ENCODE measurements around a stretch of chr9.

- PRO-cap, 3 experiments: no peak in any of the 3 experiments
- RAMPAGE, long total RNA: no peak
- RRBS, 2 experiments: no CpG with 5 or more reads among the region's 21 CpGs
These were observed 248.5 kb upstream of the KLF4 start for GRCh38 chr9:107737665-107738873.

GRCh38 chr9:108779382-108779897 is 76.3 kb downstream of the ACTL7B start:
- PRO-cap, 3 experiments: no peak in any of the 3 experiments
- RAMPAGE, long total RNA: no peak
- RRBS, 2 experiments: no CpG with 5 or more reads among the region's 2 CpGs

GRCh38 chr9:108994712-108995108 is 18.6 kb downstream of the CTNNAL1 start:
- PRO-cap, 3 experiments: no peak in any of the 3 experiments
- RAMPAGE, long total RNA: no peak
- RRBS, 2 experiments: no CpG with 5 or more reads among the region's 2 CpGs

DNA sequence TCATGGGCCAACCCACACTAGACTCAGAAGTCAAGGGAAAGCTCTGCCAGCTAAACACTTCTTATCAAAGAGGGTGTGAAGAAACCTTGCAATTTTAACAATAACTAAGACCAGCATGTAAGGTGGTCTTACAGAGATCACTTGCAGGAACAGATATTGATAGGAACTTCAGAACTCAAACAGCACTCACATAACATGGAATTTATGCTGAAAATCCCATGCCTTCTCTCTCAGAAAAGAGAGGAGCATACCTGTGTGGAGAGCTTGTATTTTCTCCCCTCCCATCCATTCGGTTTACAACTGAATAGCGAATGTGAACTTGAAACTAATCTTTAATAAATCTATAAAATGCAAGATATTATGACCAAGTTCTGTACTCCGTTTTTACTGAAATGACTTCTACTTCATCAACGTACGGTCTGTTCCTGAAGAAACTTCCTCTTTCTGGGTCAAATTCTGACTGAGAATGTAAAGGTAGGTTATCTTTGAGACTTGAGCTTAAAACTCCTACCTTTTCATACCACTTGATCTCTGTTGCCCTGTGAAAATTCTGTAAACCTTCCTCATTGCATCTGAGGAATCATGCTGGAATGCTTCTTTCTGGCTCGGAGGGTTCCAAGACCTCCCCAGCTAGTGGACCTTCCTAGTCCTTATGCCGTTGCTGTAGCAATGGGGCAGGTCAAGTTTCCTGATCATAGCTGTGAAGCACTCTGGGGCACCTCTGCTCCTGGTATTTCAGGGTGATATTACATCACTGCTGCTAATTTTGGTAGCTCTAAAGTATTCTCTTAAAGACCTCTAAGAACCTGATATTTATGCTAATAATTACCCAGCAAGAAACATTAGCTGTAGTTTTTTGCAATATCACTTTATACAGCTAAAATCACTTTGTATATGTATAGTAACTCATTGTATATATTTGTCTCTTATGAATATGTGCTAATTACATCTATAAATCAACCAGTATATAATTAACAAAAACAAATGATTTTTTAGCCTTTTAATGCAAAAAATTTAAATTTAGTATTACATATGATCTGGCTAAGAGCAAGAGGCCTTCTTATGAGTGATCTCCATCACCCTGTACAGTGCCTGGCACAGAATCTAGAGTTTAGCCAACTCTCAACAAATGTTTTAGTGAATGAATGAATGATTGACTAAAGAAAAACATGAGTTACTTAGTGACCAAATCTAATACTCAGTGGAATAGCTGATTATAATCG is 4.4 kb upstream of the CTNNAL1 start:
- PRO-cap, 3 experiments: no peak in any of the 3 experiments
- RAMPAGE, long total RNA: no peak
- RRBS, 2 experiments: no CpG with 5 or more reads among the region's 8 CpGs

DNA sequence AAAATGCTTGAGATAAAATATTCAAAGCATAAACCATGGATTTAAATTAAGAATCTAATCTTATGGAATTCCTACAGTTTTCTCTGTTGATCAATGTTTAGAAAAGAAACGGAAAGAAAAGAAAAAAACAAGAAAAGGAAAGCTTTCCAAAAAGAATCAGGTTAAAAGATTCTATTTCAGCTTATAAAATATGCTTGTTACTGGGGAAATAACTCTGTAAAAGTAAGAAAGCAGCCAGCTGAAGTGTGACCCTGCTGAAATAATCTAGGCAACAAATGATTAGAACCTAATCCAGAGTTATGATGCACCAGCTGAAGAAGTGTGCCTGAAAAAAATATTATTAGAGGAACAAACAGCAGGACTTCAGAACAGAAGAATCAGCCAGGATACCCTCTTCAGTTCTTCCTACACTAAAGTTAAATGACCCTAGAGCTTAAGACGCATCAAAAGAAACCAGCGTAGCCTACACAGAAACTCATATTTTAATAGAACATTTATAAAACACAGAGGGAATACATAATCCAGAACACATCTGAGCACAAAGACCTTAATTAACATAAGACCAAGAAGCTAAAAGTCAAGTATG is 10.8 kb downstream of the TMEM245 start:
- PRO-cap, 3 experiments: no peak in any of the 3 experiments
- RAMPAGE, long total RNA: no peak
- RRBS, 2 experiments: no CpG with 5 or more reads among the region's 3 CpGs

GRCh38 chr9:109274680-109275721 is 45.9 kb downstream of the EPB41L4B start:
- PRO-cap, 3 experiments: no peak in any of the 3 experiments
- RAMPAGE, long total RNA: no peak
- RRBS, 2 experiments: no CpG with 5 or more reads among the region's 9 CpGs

GRCh38 chr9:109331219-109331946 is 10.5 kb upstream of the EPB41L4B start:
- PRO-cap, 3 experiments: no peak in any of the 3 experiments
- RAMPAGE, long total RNA: no peak
- RRBS, 2 experiments: no CpG with 5 or more reads among the region's 5 CpGs

DNA sequence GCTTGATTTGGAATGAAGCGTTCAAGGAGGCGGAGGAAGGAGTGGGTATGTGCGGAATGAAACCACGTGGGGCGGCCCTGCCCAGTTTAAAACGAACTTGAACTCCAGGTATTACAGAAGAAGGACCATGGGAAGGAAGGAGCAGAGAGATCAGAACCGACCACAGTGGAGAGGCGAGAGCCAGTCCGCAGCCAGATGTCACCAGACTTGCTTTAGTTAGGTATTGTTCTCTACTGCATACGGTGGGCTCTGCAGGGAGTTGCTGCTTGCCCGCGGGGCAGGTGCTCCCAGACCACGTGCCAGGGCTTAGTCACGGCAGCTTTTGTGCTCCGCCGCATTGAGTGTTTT is 35.1 kb upstream of the EPB41L4B start:
- PRO-cap, 3 experiments: no peak in any of the 3 experiments
- RAMPAGE, long total RNA: no peak
- RRBS, 2 experiments: no CpG with 5 or more reads among the region's 16 CpGs

GRCh38 chr9:109418573-109419431 is 79.3 kb downstream of the PTPN3 start:
- PRO-cap, 3 experiments: no peak in any of the 3 experiments
- RAMPAGE, long total RNA: no peak
- RRBS, 2 experiments: no CpG with 5 or more reads among the region's 9 CpGs

DNA sequence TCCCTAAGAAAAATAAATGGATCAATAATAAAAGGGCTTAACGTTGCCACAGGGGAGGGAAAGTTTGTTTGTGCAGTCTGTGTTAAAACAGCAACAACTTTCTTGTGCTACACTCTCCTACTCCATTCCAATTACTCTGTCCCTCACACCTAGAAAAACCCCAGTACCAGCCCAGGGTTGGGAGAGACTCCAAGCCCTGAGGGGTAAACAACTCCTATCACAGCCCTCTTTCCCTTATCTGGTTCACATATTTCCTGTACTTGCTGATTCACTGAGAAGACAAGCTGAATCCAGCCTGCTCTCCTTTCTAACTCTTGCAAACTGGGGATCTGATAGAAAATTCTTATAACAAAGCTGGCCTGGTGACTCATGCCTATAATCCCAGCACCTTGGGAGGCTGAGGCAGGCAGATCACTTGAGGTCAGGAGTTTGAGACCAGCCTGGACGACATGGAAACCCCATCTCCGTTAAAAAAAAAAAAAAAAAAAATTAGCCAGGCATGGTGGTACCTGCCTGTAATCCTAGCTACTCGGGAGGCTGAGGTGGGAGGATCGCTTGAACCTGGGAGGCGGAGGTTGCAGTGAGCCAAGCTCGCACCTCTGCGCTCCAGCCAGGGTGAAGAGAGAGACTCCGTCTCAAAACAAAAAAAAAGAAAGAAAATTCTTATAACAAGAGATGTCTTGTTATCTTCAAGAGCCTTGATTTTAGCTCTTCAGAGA is 44.6 kb downstream of the PTPN3 start:
- PRO-cap, 3 experiments: no peak in any of the 3 experiments
- RAMPAGE, long total RNA: no peak
- RRBS, 2 experiments: no CpG with 5 or more reads among the region's 9 CpGs

GRCh38 chr9:109469601-109470064 is 28.5 kb downstream of the PTPN3 start:
- PRO-cap, 3 experiments: no peak in any of the 3 experiments
- RAMPAGE, long total RNA: no peak
- RRBS, 2 experiments: no CpG with 5 or more reads among the region's 6 CpGs

GRCh38 chr9:109506017-109506529 is 8.0 kb upstream of the PTPN3 start:
- PRO-cap, 3 experiments: no peak in any of the 3 experiments
- RAMPAGE, long total RNA: no peak
- RRBS, 2 experiments: no CpG with 5 or more reads among the region's 4 CpGs

- PRO-cap, 3 experiments: no peak in any of the 3 experiments
- RAMPAGE, long total RNA: no peak
- RRBS, 2 experiments: no CpG with 5 or more reads among the region's 85 CpGs
These were observed 139.6 kb upstream of the PALM2AKAP2 start for GRCh38 chr9:109640081-109641201.

DNA sequence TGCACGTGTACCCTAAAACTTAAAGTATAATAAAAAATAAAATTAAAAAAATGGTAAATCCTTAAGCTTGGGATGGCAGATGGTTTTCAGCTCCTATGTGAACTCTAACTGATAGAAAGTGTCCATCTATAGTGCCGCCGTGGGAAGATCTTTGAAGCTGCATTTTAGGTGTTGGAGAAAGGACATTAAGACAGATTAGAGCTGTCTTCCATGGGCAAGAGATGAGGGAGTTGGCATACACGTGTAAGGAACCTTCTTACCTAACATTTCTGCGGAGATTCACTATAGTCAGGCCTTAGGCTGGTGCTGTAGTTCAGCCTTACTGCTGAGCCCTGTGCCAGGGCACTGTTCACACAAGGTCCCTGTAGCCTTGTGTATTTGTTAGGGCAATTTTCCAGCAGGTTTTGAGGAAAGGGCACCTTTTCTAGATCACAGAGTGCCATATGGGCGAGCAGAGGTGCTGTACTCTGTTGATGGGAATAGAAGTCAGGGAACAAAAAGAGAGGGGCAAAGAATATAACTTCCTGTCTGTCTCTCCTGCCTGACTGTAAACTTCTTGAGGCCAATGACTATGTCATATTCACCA is 15.5 kb downstream of the PALM2AKAP2 start:
- PRO-cap, 3 experiments: no peak in any of the 3 experiments
- RAMPAGE, long total RNA: no peak
- RRBS, 2 experiments: no CpG with 5 or more reads among the region's 6 CpGs

DNA sequence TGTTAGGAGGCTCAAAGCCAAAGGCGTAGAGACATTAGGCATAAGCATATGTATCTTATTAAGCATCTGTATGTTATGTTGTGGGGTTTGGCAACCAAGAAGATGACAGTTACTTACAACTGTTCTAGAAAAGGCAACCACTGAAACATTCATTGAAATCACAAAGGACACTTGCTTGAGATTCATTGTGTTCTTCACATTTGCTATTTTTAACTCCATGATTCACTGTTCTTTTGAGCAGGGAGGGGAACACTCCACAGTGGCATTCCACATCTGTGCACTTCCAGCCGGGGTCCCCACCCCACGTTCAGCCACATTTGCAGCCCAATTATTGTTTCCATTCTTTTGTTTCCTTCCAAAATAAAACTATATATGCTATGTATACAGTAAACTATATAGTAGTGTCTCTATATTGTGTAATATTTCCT is 107.1 kb downstream of the PALM2AKAP2 start:
- PRO-cap, 3 experiments: no peak in any of the 3 experiments
- RAMPAGE, long total RNA: no peak
- RRBS, 2 experiments: no CpG with 5 or more reads among the region's 3 CpGs

GRCh38 chr9:109922519-109922978 is 142.6 kb downstream of the PALM2AKAP2 start:
- PRO-cap, 3 experiments: no peak in any of the 3 experiments
- RAMPAGE, long total RNA: no peak
- RRBS, 2 experiments: no CpG with 5 or more reads among the region's 1 CpG

DNA sequence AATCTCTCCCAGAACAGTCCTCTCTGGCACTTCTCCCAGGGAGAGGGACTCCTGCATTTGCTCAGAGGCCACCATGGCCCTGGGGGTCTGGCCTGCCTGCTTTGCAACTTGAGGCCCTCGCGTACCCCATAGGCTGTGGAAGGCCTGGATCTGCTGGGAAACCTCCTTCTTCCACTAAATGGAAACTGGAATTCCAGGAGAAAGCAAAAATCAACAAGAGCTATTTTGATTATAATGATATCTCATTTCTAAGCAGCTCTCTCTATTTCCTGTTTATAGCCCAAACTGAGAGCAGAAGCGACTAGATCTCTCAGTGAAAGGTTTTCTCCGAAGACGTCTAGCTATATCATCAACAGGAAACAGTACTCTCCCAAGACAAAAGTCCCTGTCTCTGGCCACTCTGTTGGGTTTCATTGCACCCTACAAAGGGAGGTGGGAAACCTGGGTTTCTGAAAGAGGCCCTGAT is 188.2 kb downstream of the PALM2AKAP2 start:
- PRO-cap, 3 experiments: no peak in any of the 3 experiments
- RAMPAGE, long total RNA: no peak
- RRBS, 2 experiments: no CpG with 5 or more reads among the region's 5 CpGs

- PRO-cap, 3 experiments: no peak in any of the 3 experiments
- RAMPAGE, long total RNA: no peak
- RRBS, 2 experiments: no CpG with 5 or more reads among the region's 7 CpGs
These were observed 192.2 kb downstream of the PALM2AKAP2 start for GRCh38 chr9:109971969-109972918.

DNA sequence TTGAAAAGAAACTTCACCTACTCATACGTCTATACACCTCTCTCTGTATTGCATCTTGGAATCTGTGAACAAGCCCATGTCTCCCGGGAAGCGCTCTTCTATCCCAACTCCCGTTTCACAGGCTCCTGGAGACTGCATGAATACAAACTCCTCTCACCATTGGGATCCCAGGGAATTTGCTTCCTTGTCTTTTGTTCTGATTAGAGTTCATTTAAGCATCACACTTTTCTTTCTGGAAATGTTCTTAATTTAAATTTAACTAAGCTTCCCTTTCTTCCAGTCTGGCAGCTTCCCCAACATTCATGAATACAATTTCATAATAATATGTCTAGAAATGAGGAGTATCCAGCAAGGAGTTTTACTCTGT is 157.8 kb downstream of the C9orf152 start:
- PRO-cap, 3 experiments: no peak in any of the 3 experiments
- RAMPAGE, long total RNA: no peak
- RRBS, 2 experiments: no CpG with 5 or more reads among the region's 4 CpGs

- PRO-cap, 3 experiments: no peak in any of the 3 experiments
- RAMPAGE, long total RNA: no peak
- RRBS, 2 experiments: no CpG with 5 or more reads among the region's 8 CpGs
These were observed 36.8 kb downstream of the C9orf152 start for GRCh38 chr9:110170973-110171654.